ENCODE measurements around the gene IL7R.

DNA sequence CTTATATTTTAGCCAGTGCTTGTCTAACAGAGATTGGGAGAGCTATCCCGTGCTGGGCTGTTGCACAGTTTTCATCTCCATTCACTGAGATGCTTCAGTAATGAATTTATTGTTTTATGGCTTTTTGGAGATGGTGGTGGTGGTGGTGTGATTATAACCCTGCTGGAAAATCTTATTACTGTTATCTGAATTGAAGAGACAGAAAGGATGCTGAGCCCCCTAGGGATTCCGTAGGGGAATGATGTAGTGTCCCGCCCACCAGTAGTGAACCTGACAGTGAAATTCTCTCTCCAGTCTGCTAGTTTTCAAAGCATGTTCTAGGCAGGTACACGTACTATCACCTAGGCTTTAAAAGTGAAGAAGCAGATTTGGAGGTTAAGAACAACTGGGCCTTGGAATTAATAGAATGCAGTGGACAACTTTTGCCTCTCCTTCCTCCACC lies 1.9 kb downstream of the RAI14 start:
- RRBS = no CpG with 5 or more reads among the region's 4 CpGs

DNA sequence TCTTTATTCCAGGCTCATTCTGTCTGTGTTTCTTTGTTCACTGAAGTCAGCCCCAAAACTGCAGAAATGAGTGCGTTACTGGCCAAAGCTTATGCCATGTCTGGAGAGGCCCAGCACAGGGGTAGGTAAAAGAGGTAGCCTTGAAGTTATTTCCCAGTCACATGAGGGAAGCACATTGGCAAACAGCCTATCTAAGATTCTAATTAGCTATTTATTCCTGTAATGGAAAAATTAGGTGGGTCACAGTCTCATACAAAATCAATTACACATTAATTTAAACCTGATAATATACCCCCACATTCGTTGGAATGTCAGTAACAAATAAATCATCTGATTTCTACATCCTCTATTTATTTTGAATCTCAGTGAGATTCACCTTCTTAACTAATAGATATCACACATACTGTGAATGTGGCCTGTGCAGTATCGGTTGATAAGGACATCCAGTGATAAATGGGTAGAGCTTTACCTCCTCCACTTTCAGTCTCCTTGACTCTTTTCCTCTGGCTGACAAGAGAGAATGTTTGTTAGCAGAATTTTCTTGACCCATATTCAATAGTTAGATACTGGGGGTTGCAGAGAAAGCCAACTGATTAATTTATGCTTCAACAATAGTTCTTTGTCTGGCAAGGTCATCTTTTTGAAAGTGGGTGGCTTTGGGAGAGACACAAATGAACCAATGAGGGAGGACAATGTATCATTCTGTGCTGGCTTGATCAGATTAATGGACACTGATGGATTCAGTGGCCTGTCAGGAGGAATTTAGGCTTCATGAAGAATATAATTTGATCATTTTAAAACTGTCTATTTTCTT lies 30.1 kb downstream of the TTC23L start:
- RRBS = no CpG with 5 or more reads among the region's 3 CpGs

DNA sequence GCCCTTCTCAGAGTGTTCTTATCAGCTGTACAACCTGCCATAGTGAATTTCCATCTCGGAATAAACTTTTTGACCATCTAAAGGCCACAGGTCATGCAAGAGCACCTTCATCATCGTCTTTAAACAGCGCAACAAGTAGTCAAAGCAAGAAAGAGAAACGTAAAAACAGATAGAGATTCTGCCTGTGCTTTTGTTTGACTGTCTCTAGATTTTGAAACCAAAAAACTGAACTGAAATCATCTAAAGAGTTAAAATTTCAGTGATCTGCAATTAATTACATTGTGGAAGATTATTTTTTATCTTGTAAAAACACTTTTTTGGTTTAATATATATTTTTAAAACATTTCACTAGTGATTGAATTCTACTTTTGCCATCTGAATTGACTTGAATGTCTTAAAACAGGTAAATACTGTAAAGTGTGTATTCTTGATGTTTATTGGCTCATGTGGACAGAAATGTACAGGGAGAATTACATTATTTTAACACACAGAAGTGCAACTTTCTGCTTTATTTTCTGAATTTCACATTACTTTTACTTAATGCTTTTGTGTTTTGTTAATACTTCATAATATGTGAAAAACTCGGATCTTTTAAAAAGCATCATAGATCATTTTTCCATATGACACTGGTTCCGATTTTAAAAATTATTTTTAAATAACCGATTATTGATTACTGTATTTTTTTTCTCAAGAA lies 25.3 kb downstream of the DNAJC21 start:
- RRBS = no CpG with 5 or more reads among the region's 7 CpGs

DNA sequence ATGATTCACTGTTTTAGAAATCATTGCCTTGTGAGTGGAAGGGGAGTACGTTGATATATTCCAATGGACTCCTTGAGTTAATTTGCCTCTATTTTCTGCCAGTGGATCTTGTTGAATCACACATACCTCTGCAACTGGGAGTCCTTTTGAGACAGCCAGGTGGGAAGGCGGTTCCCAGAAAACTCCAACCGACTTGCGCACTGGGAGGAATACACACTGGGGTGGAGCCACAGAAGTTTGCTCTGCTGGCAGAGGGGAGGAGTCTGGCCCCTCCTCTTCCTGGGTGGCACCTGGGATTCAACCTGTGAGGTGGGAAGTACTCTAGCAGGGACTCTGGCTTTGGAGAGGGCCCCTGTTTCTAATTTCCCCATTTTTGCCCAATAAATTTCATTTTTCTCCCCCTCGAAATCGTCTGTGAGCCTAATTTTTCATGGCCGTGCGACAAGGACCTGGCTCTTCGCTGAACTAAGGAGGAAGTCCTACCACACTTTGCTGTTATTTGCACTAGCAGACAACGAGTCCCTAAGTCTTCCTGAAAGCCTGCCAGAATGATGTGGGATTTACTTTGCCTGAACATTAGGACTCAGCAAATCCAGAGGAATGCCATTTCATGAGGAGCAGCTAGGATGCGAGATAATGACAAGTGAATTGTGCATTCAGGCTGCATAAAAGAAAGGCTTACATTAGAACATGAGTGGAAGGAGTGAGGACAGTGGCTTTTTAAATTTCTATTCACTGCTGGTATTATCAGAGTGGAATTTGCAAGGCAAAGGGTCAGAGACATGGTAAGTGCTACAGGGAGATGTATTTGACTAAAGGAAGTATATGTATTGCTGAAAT lies 67.2 kb downstream of the PRLR start:
- RRBS = no CpG with 5 or more reads among the region's 11 CpGs

DNA sequence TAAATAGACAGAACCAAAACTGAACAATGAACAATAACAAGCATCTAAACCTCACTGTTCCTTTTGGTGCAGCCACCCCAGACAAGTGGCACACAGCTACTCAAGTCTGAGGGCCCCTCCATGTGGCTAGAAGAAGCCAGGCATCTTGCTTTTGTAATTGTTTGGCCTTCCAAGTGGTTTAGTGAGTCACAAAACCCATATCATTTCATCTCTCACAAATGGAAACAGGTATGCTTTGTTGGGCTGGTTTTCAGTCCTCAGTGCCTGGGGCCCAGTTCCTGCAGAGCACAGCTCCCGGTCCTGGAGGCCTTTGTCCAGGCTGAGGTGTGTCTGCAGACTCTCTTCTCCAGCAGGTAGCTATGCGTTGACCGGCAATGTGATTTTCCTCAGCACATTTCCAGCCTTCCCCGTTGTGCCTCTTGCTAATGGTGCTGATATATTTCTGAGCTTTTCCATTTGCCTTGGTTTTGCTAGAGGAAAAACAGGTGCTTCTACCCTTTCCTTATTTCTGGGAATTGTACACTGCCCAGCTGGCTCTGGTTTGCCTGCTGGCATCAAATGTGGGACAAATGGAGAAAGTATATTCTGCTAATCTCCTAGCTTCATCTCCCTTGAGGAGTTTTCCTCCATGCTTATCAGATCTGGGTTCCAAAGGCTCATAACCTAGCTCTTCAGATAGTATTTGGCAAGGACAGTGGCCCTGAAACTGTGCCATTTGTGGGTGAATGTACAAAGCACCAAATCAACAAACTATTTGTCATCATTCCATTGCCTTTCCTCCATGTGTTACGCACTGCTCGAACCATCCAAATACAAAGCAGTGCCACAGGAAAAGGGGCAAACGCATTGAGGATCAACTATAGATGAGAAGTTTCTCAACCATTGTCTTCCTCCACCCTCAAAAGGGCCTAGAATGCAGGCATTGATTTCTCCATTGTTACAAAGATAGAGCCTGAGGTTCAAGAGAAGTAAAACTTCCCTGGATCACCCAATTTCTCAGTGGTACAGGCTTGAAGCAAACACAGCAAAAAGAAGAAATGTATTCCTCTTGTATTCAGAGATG lies 16.3 kb downstream of the PRLR start:
- RRBS = 81% methylated on average over 3 of the region's 7 CpGs

DNA sequence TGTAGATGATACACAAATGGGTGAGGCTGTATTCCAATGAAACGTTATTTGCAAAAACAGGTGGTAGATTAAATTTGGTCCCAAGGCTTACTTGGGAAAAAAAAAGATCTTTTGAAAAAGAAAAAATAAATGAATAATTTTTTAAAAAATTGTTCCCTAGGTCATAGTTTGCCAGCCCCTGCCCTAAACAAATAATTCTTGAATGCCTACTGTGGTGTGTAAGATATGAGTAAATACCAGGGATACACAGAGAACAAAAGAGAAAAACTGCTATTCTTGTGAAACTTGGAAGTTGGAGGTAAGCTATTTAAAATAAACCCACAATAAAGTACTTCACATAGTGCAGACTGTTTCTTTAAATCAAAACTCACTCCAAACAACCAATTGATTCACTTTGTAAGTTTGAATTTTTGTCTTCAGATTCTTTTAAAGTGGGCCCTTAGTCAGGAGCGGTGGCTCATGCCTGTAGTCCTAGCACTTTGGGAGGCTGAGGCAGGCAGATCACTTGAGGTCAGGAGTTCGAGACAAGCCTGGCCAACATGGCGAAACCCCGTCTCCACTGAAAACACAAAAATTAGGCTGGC lies 727 bp upstream of the IL7R start:
- RRBS = no CpG with 5 or more reads among the region's 5 CpGs

DNA sequence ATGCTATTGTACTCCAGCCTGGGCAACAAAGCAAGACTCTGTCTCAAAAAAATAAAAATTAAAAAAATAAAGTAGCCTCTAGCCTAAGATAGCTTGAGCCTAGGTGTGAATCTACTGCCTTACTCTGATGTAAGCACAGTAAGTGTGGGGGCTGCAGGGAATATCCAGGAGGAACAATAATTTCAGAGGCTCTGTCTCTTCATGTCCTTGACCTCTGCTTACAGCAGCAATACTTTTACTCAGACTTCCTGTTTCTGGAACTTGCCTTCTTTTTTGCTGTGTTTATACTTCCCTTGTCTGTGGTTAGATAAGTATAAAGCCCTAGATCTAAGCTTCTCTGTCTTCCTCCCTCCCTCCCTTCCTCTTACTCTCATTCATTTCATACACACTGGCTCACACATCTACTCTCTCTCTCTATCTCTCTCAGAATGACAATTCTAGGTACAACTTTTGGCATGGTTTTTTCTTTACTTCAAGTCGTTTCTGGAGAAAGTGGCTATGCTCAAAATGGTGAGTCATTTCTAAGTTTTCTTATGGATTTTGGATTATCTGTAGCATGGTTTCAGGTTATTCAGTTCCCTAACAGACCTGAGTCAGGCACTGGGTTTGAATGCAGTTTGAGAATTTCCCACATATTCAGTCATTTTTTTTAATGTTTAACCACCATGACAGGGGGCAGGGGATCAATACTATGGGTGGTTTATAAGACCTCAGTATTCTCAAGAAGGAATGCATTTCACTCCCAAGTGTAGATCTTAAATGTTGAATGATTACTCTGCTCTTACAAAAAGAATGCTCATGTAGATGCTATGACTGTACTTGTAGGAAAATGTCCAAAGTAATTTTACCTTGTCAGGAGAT lies at the start of gene IL7R:
Gene IL7R (plus strand): TSS at position 342 of the 861 bp plus-strand sequence.
- RRBS = no CpG with 5 or more reads among the region's 1 CpG

GRCh38 chr5:35869587-35869963 lies 12.9 kb downstream of the IL7R start:
- RRBS = no CpG with 5 or more reads among the region's 2 CpGs

DNA sequence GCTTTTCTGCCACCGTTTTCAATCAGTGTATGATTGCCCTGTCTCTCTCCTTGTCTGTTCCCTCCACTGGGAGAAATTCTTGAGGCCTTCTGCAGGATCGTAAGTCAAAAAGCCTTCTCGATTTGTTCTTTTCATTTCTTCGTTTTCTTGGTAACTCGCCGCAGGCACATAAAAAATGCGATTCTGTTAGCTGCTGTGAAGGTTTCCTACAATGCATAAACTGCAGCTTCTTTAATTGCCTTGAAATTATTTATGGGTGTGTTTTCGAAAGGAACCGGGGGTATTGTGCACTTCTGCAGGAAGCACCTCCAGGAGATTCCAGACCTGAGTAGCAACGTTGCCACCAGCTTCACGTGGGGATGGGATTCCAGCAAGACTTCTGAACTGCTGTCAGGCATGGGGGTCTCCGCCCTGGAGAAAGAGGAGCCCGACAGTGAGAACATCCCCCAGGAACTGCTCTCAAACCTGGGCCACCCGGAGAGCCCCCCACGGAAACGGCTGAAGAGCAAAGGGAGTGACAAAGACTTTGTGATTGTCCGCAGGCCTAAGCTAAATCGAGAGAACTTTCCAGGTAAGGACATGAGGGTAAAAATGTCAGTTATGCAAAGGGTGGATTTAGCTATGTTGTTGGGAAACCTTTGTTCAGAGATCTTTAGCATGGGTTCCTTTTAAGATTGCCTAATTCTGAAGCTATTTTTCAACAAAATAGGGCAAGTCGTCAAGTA lies 723 bp downstream of the SKP2 start:
- RRBS = no CpG with 5 or more reads among the region's 19 CpGs

GRCh38 chr5:36279220-36279632 lies 22.5 kb downstream of the RANBP3L start:
- RRBS = no CpG with 5 or more reads among the region's 2 CpGs

- RRBS = no CpG with 5 or more reads among the region's 8 CpGs
These were observed 71.9 kb upstream of the RANBP3L start for GRCh38 chr5:36373599-36374012.

GRCh38 chr5:36403296-36403772 lies 101.6 kb upstream of the RANBP3L start:
- RRBS = no CpG with 5 or more reads among the region's 6 CpGs

GRCh38 chr5:36535257-36535795 lies 71.1 kb upstream of the SLC1A3 start:
- RRBS = no CpG with 5 or more reads among the region's 7 CpGs

GRCh38 chr5:36689095-36689683 lies 82.8 kb downstream of the SLC1A3 start:
- RRBS = no CpG with 5 or more reads among the region's 9 CpGs

GRCh38 chr5:36692880-36693656 lies 86.7 kb downstream of the SLC1A3 start:
- RRBS = 47% methylated on average over 7 of the region's 37 CpGs

DNA sequence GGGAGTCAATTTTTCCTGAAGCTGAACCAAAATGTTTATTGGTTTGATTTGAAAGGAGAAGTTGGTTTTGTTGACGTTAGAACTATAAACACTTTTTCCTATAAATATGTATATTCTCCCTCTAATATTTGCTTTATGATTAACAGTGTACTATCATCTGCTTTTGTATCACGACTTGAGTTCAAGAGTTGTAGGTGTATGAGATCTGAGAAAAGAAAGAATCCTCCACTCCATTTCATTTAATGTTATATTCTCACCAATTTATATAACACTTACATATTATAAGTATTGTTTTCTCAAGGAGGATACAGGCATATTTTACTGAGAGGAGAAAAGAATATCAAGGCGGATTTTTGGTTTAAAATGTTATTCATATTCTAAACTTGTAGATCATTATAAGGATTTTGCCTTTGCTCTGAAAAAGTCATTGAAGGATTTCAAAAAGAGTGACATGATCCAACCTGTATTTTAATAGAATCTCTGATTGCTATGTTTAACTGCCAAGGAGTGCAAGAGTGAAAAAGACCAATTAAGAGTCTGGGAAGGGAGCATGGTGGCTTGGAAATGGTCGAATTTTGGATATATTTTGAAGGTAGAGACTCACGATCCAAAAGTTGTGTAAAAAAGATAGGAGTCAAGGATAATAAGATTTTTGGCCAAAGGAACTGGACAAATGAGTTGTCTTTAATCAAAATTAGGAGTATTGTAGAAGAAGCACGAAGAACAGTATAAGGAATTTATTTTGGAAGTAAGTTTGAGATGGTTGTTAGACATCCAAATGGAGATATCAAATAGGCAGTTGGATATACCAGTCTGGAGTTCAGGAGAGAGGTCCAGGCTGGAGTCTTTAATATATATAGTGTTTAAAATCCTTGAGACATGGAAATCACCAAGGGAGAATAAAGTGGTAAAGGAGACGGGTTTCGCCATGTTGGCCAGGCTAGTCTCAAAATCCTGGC lies 50.7 kb downstream of the NIPBL start:
- RRBS = no CpG with 5 or more reads among the region's 8 CpGs

- RRBS = no CpG with 5 or more reads among the region's 2 CpGs
These were observed 57.4 kb downstream of the NIPBL start for GRCh38 chr5:36933814-36934494.

GRCh38 chr5:36955271-36955870 lies 78.8 kb downstream of the NIPBL start:
- RRBS = no CpG with 5 or more reads among the region's 3 CpGs

GRCh38 chr5:37838128-37838880 lies 1.5 kb downstream of the GDNF start:
- RRBS = 3% methylated on average over 5 of the region's 44 CpGs

- RRBS = 4% methylated on average over 7 of the region's 25 CpGs
These were observed 907 bp downstream of the GDNF start for GRCh38 chr5:37838881-37839386.